Vermiform appendix (tissue), 1 donor: ENCODE measurements around the genes POLR2J3 and DNAJC2.

DNA sequence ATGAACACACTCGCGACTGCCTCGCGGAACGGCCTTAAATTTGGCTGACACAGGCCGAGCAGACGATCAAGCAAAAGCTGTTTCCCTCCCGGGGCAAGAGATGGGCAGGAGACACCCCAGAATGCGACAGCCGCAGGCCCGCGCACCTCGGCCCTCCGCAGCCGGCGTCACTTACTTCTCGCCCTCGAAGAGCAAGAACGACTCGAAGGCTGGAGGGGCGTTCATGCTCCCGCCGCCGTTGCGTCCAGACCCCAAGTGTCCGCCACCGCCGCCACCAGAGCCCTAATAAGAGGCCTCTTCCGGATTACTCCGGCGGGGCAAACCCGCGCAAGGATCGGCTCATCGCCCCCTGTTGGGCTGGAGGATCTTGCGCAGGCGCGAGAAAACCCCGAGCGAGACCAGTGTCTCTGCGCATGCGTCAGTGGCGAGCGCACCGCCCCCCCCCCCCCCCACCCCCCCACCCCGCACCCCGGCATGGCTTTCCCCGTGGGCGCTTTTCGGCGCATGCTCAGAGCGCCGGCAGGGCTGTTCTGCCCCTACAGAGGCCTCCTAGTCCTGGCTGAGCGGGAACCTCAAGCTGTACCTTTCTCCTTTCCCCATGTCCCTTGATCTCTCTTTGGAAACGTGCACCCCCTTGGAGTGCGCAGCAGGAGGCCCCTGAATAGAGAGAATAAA, at the start of gene POLR2J3:
Gene POLR2J3, minus strand, starts transcription at position 287 of the 675 bp plus-strand sequence.
- PRO-cap: no peak

DNA sequence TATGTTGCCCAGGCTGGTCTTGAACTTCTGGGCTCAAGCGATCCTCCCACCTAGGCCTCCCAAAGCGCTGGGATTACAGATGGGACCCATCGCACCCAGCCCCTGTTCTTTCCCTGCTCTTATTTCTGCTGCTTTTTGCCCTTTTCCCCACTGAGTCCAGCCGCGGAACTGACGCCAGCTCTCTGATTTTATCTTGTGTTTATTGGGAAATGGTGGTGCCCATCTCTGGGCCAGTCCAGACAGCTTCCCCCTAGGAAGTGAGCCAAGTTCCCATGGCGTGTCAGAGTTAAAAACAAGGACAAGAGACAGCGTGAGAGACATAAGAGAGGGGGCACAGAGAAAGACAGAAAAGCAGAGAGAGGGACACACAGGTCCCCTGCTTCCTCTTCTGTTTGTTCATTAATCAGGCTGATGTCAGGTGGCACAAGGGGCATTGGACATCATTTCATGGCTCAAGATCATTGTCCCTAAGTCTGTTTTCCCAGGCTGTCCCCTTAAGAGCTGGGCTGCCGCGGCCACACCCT, 11.9 kb downstream of the UPK3BL1 start:
- PRO-cap: no peak

DNA sequence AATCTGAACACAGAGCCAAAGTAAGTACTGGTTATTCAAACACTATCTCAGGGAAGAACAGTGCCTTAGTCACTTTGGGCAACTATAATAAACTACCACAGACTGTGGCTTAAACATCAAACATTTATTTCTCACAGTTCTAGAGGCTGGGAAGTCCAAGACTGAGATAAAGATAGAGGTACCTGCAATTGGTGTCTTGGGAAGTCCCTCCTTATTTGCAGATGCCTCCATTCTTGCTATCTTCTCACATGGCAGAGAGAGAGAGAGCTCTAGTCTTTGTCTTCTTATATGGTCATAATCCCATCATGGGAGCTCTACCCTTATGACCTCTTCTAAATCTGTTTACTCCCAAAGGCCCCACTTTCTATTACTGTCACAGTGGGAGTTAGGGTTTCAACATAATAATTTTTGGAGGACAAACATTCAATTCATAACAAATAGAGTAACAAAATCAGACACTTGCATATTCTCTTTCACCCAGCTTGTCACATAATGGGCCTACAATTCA, 73.5 kb downstream of the FAM185A start:
- PRO-cap: no peak

DNA sequence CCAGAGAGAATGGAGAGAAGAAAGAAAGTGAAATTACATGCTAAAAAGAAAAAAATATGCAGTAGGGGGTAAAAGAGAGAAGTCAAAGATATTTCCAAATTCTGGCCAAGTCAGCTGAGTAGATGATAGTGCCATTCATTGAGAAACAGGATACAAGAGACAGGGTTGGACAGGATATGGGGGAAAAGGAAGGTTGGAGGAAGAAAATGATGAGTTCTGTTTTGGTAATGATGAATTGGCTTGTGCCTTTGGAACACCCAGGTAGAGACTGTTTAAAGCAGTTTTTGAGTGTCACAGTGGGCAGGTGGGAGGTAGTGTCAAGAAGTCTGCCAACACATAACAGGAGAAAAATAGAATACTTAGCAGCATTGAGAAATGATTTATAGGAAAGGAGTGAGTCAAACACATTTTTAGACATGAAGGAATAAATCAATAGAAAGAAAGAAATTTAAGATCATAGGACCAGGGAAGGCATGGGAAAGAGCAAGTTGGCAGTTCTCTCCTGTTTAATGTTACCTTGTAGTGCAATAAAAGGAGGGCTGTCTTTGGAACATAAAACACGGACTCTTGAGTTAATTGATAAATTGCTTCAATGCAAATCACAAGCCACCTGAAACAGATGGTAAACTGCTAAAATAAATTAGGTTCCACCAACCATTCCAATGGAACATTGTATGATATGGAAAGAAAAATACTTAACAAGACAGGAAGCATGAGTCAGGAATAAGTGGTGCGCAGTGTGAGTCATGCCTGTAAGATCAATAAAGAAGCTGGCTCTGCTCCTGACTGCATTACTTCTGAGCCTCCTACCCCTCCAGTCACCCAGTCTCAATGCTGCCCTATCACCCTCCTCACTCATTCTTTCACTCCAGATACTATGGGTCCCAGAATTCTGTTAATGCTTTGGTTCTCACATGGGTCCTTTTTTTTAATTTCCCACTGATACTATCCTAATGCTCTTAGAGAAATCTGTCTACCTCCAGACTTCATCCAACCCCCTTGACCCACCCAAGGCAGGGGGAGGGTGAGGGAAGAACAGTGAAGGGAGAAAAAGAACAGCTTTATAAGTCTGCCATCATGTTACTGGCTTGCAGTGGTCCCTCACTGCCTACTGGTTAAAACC, 78.7 kb downstream of the LRRC17 start:
- PRO-cap: unidirectional peak, plus-strand start at position 825 of the sequence

GRCh38 chr7:103075258-103075895, 437 bp downstream of the ARMC10 start:
- PRO-cap: bidirectional peak, plus-strand start at chr7:103075529, minus-strand start at chr7:103075503; unidirectional peak, minus-strand start at chr7:103075575

DNA sequence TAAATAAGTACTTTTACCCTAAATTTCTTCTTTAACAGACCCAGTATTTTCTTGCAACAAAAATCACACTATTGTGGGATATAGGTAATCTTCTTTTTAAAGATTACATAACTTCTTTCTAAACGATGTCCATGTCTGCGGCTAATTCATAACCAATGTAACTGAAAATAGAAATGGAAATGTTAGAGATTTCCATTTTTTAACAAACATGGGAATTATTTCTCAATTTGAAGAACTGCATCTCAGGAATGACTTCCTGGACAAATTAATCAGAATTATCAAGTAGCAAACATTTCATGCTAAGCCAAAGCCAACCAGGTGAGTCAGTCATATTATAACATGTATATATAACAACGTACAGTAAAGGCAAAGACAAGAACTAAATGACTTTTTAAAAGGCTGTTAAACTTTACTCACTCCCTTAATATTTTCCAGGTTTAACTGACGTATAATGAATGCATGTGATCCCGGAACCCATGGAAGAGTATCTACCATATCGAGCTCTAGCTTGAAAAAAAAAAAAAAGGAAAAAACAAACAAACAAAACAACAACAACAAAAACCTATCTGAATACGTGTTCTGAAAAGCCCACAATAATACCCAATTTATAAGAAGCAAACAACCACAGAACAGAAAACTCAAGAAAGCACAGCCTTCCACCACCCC, 822 bp downstream of the NAPEPLD start:
- PRO-cap: no peak

GRCh38 chr7:103299088-103299629, 1.9 kb downstream of the PMPCB start:
- PRO-cap: no peak

- PRO-cap: no peak
Observed at GRCh38 chr7:103310097-103310844, 13.0 kb downstream of the PMPCB start.

DNA sequence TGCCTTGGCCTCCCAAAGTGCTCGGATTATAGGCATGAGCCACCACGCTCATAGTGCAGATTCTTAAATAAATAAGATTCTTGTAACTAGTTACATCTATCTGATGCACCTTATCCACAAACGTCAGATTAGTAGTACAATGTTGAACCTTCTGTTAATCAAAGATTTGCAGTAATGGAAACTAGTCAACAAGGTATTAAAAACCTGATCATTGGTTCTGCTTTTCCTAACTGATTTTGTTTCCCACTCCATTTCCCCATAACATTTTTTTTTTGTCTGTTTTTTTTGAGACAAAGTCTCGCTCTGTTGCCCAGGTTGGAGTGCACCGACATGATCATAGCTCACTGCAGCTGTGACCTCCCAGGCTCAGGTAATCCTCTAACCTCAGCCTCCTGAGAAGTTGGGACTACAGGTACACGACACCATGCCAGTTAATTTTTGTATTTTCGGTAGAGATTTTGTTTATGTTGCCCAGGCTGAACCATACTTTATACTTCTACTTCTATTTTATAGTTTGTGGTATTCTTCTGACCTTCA, 20.7 kb downstream of the PMPCB start:
- PRO-cap: no peak

DNA sequence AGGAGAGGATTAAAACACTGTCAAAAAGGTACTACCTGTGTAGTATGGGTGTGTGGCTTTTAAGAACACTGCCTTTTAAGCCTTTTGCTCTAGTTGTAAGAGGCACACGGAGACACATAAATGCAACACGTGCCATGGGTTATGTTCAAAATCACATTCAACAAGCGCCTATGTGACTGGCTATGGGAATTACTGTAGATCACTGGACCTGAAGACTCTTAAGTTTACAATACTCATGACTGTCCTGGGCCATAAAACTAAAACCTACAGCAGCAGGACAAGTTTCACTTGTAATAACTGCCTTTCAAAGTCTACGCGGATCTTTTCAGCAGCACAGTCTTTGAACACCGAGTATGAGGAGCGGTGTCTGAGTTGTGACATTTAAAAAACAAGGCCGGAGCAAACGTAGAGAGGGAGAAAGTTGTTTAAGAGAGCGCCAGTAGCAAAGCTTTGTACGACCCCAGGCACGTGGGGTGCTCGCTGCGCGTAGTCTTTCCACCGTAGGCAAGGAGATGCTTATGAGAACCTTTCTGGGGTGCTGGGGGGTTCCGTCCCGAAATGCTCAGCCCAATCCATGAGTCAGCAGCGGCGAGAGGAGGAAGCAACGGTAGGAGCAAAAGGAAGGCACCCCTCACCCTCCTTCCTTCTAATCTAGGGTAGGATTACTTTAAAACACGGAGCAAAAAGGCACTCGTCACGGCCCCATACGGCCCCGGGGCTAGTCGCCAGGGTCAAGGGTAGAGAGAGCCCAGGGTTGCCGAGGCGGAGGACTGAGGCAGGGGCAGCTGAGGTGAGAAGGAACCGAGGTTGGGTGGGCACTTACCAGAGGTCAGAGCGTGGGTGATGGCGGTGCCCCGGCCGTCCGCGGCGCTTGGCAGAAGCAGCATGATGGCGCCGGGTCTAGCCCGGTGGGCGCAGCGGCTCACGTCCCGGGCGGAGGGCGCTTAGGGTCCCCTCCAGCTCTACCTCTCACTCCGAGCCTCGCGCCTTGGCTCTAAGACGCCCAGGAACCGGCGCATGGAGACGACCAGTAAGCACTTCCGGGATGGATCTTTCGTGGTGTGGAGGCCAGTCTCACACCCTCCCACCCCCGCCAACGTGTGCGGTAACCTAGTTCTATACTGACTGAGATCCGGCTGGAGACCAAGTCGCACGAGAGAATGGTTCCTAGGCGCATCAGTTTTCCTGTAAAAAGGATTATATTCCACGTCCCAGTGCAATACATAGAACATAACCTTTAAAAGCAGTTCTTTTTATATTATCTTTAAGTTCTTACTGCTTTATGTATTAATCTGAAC, at the start of gene DNAJC2:
Gene DNAJC2, minus strand, starts transcription at position 1,032 of the 1,298 bp plus-strand sequence.
- PRO-cap: bidirectional peak, plus-strand start at position 670 of the sequence, minus-strand start at position 506 of the sequence; bidirectional peak, plus-strand start at position 1,121 of the sequence, minus-strand start at position 1,098 of the sequence

GRCh38 chr7:103369744-103370402, 22.4 kb downstream of the PSMC2 start:
- PRO-cap: no peak

DNA sequence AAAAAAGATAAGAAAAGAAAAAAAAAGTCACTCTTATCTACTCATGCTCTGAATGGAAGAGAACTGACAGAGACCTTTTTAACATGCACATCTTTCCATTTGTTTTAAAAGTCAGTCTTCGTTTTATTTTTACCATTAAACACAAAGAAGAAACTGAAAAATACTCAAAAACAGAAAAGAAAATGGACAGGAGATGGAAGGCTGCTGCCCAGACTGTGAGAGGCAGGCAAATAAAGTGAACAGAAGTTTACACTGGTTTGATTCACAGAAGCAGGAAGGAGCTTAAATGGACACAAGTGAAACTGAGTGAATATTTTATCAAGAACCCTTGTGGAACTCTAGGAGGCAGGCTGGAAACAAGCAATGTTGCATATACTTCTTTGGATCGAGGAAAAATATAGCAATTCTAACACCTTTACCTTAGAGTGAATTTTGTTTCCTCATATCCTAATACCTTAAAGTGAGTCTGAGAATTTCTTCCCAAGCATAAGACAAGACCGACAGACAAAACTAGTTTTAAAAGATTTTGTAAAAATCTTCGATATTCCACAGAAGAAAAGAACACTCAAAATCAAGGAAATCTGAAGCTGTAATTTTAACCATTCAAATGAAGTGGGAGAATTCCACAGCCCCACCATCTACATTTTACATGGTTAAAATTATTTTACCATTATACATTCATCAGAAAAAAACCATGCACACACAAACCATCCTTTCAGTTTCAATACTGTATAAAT, 32.2 kb downstream of the PSMC2 start:
- PRO-cap: no peak

DNA sequence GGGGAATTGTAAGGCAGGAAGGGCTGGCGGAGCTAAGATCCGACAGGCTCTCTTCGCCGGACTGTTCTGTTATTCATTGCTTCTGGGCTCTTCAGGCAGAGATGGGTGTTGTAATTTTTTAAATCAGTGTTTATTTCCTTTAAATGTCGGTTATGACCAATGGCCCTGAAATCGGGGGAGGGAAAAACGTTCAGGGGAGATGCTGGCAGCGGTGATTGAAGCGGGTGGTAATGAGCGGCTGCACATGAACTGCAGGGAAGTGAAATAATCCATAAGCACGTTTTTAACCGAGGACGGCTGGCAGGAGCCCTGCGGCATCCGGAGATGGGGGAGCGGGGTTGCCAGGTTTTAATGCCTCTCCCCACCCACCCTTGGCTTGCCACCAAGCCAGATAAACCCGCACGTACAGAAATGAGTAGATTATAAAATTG, 927 bp upstream of the RELN start:
- PRO-cap: no peak

DNA sequence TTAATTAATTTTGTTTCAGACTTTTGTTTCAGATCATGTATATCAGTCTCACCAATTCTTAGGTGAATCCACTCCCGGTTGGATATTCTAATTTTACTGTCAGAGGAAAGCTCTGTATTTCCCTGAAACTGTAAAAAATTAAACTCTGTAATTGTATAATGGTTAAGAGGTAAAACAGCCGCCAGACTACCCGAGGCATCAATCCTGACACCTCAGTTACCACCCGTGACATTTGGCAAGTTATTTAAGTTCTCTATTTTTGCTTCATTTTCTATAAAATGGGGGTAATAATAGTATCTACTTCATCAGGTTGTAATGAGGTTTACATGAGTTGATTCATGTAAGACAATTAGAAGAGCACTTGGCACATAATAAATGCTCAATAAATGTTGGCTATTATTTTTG, 303.6 kb upstream of the KMT2E start:
- PRO-cap: unidirectional peak, plus-strand start at position 172 of the sequence

DNA sequence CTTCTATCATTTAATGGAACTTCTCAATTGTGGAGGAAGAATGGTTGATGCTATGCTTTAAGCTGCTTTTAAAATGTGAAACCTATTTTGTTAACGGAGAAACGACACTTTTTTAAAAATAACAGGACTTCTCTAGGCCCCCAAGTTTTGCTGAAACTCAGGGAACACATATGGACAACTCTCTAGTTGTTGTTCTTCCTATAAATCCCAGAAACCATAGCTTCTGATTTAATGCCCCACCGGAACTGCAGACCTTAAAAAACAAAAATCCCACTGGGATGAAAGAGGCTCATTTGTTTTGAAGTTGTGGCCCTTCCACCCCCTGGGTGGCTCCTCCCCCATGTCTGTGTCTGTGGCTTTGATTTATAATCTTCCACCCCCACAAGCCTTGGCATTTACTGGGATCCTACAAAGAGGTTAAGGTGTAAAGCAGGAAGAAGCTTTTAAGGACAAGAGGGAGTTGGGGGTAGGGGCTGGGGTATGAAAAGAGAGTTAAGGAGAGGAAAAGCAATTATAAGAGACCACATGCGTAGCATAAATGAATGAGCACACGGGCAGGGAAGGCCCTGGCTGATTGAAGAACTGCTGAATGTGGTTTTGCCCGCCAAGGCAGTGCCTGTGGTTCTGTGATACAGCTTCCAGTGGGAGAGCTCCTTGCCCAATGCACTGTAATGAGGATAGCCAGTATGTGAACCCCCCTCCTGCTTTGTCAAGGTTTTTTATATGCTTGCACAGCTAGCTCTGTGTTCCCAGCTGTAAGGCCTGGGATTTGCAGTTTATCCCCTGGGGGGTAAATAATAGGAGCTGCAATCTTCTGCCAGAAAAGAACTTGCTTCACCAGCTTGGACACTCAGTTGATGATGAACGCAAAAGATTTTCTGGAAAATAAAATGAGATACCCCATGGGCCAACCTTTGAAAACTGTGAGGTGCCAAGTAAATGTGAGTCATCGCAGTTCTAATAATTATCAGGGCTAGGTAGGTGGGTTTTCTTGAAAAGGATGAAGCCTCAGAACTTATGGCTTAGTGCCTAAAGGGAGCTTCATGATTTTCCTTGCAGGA, 34.8 kb upstream of the KMT2E start:
- PRO-cap: unidirectional peak, minus-strand start at position 694 of the sequence

GRCh38 chr7:105012316-105013118, 1.5 kb upstream of the KMT2E start:
- PRO-cap: bidirectional peak, plus-strand start at chr7:105012748, minus-strand start at chr7:105012581; bidirectional peak, plus-strand start at chr7:105012819, minus-strand start at chr7:105012815; bidirectional peak, plus-strand start at chr7:105012945, minus-strand start at chr7:105012954; bidirectional peak, plus-strand start at chr7:105013199, minus-strand start at chr7:105013047

- PRO-cap: no peak
Observed at GRCh38 chr7:105052835-105053320, 38.9 kb downstream of the KMT2E start.

DNA sequence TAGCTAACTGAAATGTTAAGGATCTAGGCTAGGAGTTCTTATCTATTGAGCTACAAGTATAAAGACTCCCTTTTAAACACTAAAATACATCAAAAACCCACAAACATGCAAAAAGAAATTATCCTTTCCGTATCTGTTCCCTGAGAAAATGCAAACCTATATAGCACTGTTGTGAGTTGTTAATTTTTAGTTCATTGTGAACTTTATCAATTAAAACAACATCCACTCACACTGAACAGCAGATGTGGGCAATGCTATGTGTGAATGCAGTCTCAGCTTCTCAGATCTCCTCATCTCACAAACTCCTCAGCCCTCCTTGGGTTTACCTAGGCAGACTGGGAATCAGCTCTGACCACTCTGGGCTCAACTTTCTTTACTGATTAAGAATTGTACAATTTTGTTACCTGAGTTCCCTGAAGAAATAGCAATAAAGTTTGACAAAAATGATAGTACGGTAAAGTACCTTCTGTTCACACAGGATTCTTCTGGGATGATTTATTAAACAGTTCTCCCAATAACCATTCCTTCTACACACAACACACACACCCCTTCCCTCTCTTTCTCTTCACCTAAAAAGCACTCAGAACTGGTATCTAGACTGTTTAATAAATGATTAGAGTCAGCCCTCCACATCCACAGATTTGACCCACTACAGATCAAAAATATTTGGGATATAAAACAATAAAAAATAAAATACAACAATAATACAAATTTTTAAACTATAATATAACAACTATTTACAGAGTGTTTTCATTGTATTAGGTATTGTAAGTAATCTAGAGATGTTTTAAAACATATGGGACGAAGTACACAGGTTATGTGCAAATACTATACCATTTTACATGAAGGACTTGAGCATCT, 123.9 kb downstream of the SRPK2 start:
- PRO-cap: no peak

GRCh38 chr7:105268879-105269139, 119.9 kb downstream of the SRPK2 start:
- PRO-cap: unidirectional peak, minus-strand start at chr7:105269013

DNA sequence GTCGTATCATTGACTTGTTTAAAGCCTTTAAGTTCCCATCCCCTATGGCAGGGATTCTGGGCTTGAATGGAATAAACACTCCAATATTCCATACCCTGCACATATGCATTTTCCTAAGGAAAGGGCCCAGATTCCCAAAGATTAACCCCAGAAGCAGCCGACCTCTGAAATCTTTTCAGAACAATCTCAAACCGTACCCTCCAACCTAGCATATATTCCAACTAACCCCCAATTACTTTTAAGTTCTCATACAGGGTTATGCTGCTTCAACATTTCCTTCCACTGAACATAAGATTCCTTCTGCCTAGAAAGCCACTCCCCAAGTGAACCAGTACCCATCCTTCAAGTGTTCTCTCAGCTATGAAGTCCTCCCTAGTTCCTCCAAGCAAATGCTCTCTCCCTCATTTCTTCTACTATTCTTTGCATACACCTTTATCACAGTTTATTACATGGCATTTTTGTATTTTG, 2.1 kb downstream of the SYPL1 start:
- PRO-cap: unidirectional peak, plus-strand start at position 338 of the sequence